AG09319 (cell line): ENCODE measurements around a stretch of chr1.

- RRBS: no CpG with 5 or more reads among the region's 17 CpGs
Observed at GRCh38 chr1:226425635-226426074, 17.8 kb upstream of the PARP1 start.

DNA sequence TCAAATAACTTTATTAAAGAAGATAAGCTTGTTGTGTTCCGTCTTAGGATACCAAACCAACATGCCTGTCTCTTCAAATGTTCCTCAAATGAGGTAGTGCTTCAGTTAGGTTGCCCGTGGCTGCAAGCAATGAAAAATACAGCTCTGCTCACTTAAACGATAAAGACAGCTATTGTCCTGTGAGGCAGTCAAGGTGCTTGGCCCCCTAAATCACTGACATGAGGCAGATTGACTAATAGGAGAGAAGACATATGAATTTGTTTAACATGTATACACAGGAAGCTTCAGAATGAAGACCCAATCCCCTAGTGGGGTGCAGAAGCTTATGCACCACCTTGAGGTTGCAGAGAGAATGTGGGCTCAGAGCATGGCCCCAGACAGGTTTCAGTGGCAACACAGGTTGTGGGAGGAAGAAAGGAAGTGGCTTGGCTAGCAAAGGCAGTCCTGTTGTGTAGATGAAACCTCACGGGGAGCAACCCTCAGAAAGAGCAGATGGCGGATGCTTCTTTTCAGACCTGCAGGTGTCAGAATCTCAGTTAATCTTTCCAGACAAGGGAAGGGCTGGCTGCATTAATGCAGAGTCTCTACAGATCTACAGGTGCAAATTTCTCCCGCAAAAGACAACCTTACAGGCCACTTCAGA lies 37.0 kb upstream of the PARP1 start:
- RRBS: no CpG with 5 or more reads among the region's 6 CpGs

DNA sequence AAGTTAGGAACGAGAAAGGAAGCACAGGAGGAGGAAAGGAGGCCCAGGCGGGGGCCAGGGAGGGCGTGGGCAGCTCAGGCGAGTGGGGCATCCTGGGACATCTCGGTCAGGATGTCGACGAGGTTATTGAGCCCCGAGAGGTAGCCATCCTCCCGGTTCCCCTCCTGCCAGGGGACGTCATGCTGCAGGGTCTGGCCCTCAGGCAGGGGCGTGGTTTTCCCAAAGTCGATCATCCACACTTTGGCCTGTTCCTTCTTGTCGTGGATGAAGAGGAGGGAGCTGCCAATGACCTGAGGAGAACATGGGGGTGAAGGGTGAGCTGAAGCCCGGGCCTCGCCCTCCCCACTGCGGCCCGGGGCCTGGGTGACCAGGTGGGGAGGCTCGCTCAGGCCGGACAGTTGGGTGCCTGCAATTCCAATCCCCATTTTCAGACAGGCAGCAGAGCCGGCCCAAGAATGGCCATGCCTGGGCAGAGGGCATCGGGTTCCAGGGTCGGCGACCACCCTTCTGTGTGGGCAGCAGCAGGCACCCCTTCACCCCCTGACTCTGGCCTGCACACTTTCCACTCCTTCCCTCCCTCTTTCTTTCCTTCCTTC lies 86.1 kb downstream of the STUM start:
- RRBS: 71% methylated on average over 2 of the region's 23 CpGs

GRCh38 chr1:226657608-226658067 lies 81.4 kb downstream of the ITPKB start:
- RRBS: no CpG with 5 or more reads among the region's 8 CpGs

GRCh38 chr1:226672114-226672803 lies 66.8 kb downstream of the ITPKB start:
- RRBS: no CpG with 5 or more reads among the region's 10 CpGs

DNA sequence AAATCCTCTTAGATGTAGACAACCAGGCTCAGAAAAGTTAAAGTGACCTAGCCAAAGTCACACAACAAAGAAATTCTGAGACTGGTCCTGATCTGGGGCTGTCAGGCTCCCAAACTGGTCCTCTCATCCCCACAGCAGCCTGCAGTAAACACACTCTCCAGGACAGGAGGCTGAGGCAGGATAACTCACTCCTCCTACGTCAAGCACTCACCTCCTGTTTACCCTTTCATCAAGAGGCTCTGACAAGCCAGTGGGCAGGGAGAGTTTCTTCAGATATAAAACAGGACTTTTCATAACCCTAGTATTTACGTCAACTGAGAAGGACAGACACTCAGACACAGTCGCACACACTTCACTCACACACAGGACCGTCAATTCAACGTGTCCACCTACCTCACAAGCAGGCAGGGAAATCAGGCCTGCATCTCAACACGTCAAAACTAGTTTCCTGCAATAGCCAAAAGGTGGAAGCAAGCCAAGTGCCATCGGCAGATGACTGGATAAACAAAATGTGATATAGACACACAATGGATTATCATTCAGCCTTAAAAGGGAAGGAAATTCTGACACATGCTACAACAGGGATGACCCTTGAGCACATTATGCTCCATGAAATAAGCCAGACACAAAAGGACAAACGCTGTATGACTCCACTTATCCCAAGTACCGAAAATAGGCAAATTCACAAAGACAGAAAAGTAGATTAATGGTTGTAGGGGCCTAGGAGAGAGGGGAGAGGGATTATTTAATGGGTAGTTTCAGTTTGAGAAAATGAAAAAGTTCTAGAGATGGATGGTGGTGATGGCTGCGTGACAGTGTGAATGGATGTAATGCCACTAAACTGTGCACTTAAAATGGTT lies 48.5 kb downstream of the ITPKB start:
- RRBS: no CpG with 5 or more reads among the region's 10 CpGs

- RRBS: no CpG with 5 or more reads among the region's 4 CpGs
Observed at GRCh38 chr1:226697751-226698351, 41.2 kb downstream of the ITPKB start.

GRCh38 chr1:226729996-226730469 lies 9.0 kb downstream of the ITPKB start:
- RRBS: no CpG with 5 or more reads among the region's 1 CpG

DNA sequence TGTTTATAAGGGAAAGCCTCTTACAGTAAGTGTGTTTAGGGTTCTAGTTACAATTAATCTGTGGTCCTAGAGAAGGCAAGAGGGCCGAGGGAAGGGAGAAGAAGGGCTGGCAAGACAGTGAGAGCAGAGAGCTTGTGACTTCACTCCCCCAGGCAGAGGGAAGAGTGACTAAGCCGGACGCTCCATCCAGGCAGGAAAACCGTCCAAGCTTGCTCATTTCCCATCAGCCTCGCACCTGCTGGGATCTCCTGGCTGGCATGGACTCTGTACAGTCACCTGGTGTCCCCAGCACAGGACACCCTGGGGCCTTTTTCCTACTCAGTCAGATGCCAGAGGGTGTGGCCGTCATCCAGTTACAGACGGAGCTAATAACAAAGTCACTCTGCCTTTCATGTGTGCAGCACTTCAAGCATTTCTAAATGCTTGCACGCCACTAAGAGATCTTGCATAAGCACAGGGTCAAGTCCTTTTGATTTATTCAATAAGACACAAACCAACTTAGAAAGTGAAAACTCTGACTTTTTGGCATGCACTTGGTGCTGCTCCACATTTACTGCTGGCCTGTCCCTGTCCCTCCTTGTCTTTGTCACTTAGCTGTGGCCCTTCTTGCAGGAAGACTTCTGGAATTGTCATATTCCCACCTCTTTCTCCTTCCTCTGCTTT lies 55.3 kb upstream of the PSEN2 start:
- RRBS: no CpG with 5 or more reads among the region's 8 CpGs

GRCh38 chr1:226920297-226920984 lies 19.7 kb upstream of the COQ8A start:
- RRBS: no CpG with 5 or more reads among the region's 3 CpGs

- RRBS: 92% methylated on average over 2 of the region's 19 CpGs
Observed at GRCh38 chr1:226986363-226986794, 46.3 kb downstream of the COQ8A start.

- RRBS: no CpG with 5 or more reads among the region's 2 CpGs
Observed at GRCh38 chr1:227100482-227101279, 160.6 kb downstream of the COQ8A start.

DNA sequence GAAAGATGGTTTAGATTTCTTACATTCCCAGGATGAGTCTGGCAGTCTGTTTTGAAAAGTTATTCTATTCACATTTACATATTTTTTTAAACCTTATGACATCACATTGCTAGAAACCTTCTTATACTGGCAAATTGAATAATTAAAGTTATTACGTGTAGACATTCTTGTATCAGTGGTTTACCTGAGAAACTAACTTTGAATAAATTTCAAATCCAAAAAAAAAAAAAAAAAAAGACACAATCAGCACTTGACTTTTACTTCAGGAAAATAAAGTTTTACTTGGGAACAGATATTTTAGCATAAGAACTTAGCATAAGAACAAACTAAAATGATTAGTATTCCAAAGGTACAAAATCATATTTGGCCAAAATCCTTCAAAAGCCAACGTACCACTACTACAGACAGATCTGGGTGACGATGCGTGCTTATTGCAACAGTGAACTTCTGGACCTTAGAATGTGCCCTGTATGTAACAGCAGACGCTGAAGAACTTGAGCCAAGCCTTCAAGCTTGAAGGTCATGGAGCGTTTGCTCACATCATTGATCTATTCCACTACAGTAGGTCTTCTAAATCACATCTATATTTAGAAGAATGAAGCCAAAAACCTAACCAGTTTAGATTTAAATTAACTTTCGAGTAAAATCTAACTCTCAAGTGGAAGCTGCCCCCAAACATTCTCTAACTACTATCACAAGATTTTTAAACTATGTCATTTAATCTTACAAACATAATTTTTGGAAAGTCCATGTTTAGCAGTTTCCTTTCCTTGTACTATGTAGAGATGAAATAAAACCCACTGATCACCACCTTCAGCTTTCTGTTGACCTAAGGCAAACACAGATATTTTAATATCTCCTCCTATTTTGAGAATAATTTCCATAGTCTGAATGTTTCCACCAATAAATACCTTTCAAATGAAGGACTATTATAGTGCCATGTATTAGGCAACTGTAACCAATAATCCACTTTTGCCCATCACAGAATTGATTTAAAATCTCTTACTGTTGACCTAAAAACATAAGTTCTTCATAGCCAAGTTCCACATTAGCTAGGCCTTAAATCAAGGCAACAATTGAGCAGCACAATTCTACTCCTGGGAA lies 2.2 kb downstream of the CDC42BPA start:
- RRBS: no CpG with 5 or more reads among the region's 7 CpGs

- RRBS: no CpG with 5 or more reads among the region's 7 CpGs
Observed at GRCh38 chr1:227774092-227774551, 38.9 kb downstream of the SNAP47 start.

DNA sequence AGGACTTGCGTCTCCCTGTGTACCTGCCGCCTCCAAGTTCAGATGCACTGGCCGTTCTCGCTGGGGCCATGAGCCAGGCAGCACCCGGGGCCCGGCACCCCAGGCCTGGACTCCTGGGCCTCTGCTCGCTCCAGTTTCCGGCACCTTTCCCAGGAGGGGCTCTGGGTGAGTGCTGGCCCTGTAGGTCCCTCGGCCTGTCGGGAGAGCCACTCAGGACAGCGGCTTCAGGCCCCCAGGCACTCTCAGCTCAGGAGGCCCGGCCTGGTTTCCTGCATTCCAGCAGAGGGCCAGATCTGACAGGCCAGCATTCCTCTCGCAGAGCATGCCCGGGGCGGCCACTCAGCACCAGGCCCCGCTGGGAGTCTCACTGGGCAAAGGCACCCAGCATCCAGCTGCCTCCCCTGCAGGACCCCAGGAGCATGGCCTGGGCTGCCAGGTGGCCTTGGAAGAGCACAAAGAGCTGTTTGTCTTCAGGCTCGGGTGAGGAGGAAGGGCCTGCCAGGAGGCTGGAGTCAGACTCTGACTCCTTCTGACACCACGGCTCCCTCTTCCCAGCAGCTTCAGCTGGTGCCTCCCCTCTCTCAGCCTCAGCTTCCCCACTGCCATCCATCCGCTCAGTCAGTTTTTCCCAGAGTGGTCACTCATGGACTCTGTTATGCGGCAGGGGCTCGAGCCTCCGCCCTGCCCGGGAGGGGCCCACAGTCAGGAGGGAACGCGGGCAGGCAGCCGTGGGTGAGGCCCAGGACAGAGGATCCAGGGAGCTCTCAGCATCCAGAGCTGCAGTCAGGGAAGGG lies 51.8 kb downstream of the WNT9A start:
- RRBS: 67% methylated on average over 6 of the region's 26 CpGs

DNA sequence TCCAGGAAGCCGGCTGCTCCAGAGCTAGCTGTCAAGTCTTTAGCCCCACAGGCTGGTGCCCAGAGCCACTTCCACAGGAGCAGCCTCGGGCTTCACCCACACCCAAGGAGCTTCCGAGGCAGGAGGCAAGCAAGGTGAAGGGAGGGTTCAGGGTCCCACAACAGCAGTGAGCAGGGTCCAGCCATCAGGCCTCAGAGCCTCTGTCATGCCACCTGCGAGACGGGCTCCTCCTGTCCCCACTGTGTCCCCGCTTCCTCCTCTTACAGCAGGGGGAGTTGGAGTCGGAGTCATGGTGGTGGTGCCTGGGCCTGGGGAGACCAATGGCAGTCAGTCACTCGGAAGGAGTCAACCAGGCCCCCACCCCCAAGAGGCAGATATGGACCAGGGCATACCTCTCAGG lies 2.2 kb downstream of the C1orf35 start:
- RRBS: no CpG with 5 or more reads among the region's 8 CpGs

DNA sequence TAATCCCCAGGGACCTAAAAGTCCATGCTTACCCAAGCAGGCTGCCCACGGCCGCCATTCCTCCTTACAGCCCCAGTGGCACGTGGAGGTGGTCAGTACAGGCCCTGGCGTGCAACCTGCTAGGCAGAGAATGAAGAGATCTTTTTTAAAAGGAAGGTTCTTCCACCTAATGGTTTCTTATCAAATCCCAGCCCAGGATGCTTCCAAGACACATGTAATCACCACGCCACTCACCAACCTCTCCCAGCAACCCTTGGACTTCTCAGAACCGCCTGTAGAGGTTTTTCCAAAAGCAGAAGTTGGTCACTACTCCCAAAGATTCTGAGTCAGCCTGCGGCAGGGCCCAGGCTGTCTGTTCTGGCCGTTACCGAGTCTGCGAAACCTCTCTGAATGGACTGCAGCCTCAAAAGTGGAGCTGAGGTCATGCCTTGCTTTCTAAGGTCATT lies 873 bp downstream of the MRPL55 start:
- RRBS: no CpG with 5 or more reads among the region's 10 CpGs

GRCh38 chr1:228141544-228142088 lies 1.5 kb downstream of the GUK1 start:
- RRBS: no CpG with 5 or more reads among the region's 17 CpGs

DNA sequence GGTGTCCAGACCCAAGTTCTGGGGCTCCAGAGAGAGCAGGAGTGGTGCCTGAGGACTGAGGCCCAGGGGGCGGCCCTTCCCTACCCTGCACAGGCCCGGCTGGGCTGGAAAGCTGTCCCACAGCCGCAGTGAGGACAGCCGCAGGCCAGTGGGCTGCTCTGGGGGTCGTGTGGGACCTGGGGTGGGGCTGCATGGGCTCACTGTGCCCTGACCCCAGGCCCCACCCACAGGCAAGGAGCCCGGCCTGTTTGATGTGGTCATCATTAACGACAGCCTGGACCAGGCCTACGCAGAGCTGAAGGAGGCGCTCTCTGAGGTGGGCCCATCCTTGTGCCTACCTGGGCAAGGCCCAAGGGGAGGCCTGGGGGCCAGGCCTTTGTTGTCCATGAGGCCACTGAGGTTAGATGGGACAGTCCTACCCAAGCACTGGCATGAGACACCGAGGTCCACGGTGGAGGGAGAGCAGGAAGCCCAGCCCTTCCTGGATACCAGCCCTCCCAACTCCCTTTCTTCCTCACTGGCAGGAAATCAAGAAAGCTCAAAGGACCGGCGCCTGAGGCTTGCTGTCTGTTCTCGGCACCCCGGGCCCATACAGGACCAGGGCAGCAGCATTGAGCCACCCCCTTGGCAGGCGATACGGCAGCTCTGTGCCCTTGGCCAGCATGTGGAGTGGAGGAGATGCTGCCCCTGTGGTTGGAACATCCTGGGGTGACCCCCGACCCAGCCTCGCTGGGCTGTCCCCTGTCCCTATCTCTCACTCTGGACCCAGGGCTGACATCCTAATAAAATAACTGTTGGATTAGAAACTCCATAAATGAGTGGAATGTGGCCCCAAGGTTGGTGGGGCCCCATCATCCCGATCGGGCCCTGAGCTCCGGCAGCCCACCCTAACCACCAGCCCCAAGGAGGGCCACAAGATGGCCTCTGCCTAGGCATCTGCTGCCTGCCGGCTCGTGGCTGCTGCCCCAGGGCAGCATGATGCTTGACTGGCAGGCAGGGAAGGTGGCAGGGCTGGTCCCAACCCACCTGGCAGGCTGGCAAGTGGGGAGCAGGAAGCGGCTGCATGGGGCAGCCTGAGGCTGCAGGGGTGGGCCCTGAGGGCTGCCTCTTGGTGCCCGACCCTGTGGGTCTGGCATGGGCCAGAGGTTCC lies 1.2 kb upstream of the GJC2 start:
- RRBS: 78% methylated on average over 2 of the region's 26 CpGs